Umbilical cord (tissue), 2 donors: ENCODE data around the genes PAGE4, BMP15, GSPT2, MAGED1, MAGED4B and XAGE5.

GRCh38 chrX:48900980-48901513, 3.3 kb downstream of the PQBP1 start:
- RAMPAGE, long total RNA: no peak

- RAMPAGE, long total RNA: no peak
Observed at GRCh38 chrX:48925810-48926099, 6.9 kb upstream of the PIM2 start.

DNA sequence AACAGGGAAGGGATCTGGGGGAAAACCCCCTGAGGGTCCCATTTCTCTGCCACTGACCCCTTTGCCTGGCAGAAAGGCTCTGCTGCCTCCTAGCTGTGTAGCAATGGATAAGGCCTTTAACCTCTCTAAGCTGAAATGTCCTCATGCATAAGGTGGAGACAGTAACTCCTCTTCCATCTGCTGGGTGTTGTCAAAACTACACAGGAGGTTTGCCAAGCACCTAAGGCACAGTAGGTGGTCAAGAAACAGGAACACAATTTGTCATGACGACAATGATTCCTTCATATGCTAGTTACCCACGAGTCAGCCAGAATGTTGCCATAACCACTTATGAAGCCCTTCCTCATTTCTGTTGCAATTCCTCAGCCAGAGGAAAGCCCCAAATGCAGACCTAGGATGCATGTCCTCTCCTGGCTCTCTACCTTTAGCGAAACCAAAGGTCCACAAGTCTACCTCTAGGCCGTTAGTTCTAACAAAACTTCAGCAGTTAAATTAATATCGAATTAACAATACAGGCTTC, 18.8 kb upstream of the PIM2 start:
- RAMPAGE, long total RNA: no peak

GRCh38 chrX:48958283-48958827, 948 bp upstream of the OTUD5 start:
- RAMPAGE, long total RNA: no peak

- RAMPAGE, long total RNA: no peak
Observed at GRCh38 chrX:49028463-49028974, 14.6 kb downstream of the TFE3 start.

DNA sequence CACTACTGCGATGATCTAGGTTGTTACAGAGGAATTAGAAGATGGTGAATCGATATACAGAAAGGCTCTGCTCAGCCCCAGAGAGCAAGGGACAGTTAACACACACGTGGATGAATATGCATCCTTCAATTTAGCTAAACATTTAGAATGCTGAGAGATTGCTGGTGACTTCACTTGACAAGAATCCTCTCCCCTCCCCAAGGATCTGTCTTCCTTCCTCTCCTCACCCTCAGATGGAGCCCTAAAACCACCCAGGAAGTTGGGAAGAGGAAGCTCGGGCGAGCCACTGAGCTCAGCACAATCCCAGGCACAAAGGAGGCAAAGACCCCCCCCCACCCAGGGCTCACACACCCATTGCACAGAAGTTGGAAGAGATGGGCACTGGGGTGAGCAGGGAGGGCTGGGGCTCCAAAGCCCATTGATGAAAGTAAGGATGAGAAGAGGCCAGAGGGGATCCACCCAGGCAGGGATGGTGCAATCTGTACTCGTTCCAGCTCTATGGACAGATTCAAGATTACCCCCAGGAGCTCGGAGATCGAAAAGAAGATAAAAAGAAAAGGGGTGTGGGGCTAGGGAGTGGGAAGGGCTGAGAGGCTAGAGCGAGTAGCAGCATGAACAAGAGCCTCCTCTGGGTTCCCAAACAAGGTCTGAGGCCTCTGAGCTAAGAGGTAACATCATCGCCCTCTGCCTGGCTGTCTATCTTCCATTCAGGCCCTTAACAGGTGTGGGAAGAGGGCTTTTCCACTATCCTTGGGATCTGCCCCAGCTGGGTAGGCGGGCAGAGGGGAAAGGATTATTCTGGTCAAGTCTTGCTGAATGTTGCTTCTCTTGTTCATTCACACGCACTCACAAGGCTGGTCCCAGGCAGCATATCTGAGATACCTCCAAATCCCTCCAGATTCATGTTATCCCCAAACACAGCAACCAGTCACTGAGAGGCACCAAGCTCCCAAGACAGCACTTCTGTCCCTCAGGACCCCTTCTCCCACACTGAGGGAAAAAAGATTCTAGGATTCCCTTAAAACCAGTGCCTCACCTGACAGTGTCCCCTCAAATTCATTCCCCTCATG, 1.1 kb downstream of the TFE3 start:
- RAMPAGE, long total RNA: no peak

DNA sequence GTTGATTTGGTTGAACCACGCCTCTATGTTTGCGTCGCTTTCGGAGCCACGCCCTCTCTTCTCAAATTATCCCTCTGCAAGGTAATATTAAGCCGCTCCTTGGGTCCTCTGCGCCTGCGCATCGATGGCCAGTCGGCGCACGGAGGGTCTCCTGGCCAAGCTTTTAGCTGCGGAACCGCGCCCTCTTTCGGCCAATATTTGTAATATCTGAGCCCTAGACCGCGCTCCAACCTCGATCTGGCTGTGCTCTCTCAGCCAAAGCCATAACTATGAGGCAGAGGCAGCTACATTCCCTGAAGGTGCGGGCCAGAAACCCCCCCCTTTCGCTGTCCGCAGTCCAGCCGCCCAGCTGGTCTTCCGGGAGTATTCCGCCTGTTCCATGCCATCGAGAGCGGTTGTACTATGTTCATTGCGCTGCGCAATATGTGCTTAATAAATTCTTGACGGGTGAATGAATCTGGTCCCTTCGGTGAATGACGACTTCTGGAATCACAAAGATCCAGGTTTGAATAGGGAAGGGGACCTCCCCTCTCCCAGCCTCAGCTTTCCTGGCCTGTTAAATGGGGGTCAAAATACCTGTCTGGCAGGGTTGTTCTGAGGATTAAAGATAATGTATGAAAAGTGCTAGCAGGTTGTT, 670 bp upstream of the TFE3 start:
- RAMPAGE, long total RNA: no peak

GRCh38 chrX:49178171-49178608, 6.5 kb downstream of the PLP2 start:
- RAMPAGE, long total RNA: no peak

DNA sequence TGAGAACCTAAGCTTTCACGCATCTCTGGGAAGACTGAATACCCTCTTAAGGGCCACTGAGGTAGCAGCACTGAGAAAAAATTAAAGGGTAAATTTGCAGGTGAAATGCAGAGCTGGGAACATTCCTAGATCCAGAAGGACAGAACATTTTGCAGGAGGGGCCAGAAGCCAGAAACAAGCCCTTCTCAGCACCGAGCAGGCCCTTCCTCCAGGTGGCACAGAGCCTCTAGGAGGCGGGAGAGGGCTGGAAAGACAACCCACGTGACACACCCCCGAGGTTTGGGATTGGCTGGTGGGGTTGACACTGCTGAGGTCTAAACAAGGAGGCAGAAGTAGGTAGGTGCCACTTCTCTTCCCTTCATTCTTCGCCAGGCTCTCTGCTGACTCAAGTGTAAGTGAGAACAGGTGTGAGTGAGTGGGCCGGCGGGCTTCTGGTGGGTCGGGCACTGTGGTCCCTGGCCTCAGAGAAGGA, at the start of gene PAGE4:
Gene PAGE4, plus strand, starts transcription at position 343 of the 472 bp plus-strand sequence.
- RAMPAGE, long total RNA: no peak

- RAMPAGE, long total RNA: no peak
Observed at GRCh38 chrX:50634160-50634693, 163.6 kb upstream of the DGKK start.

- RAMPAGE, long total RNA: no peak
Observed at GRCh38 chrX:50910369-50910991, at the start of gene BMP15. Gene BMP15, plus strand, starts transcription at chrX:50910735.

- RAMPAGE, long total RNA: no peak
Observed at GRCh38 chrX:51325444-51325956, 7.1 kb upstream of the NUDT10 start.

- RAMPAGE, long total RNA: no peak
Observed at GRCh38 chrX:51743010-51744108, at the start of gene GSPT2. Gene GSPT2, plus strand, starts transcription at chrX:51743442.

DNA sequence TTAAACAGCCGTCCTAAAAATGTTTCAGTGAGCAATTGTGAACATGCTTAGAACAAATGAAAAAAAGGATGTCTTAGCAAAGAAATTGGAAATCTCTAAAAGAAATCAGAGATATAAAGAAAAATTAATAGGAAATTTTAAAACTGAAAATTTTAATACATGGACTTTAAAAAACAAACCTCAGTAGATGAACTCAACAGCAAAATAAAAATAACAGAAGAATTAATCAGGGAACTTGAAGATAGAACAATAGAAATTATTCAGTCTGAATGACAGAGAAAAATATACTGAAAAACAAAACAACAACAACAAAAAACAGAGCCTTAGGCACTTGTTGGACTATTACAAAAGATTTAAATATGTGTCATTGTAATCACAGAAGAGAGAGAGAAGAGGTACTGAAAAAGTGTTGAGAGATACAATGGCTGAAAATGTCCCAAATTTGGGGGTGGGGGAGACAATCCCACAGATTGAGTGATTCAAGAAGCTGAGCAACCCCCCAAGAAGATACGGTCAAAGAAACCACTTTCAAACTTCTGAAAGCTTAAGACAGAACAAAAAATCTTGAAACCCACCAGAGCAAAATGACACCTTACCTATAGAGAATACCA, 9.6 kb upstream of the MAGED1 start:
- RAMPAGE, long total RNA: no peak

DNA sequence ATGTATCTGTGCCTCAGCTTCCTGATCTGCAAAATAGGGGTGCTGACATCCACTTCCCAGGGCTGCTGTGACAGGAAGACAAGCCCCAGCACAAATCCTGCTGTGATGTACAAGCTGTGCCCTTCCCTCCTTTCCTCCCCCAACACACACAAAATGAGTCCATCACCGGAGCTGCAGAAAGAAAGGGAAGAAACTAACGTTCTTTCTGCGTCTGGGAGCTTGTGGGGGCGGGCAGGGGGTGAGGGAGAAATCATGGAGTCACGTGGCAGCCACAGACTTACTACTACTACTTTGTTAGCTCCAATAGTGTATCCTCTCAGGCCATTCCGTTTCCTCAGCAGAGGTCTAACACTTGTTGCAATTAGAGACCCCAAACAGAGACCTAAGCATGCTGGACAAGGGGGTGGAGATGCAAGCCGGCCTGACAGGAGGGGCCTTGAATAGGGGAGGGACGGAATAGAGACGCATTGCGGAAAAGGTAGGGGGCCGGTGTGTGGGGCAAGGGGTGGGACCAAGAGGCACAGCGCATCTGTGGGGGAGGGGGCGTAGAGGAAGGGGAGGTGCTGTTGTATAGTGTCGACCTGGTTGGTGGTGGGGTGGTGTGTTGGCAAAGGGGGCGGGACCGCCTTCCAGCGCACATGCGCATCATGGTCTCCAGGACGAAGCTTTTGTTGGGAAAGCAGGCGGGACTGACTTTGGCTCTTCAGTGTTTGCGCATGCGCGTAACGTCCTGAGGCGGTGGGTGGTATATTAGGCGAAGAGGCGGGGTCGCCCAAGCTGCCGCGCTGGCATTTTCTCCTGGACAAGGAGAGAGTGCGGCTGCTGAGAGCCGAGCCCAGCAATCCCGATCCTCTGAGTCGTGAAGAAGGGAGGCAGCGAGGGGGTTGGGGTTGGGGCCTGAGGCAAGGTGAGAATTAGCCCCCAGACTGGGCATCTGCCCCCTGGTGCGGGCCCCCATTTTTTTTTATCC, at the start of gene MAGED1:
Gene MAGED1, plus strand, starts transcription at position 775 of the 970 bp plus-strand sequence.
- RAMPAGE, long total RNA: start-site peak on the plus strand centred at position 807 of the sequence, 64 bp wide, 1,571 and 289 reads in 2 replicates

- RAMPAGE, long total RNA: no peak
Observed at GRCh38 chrX:51895043-51895491, 1.6 kb downstream of the MAGED1 start.

DNA sequence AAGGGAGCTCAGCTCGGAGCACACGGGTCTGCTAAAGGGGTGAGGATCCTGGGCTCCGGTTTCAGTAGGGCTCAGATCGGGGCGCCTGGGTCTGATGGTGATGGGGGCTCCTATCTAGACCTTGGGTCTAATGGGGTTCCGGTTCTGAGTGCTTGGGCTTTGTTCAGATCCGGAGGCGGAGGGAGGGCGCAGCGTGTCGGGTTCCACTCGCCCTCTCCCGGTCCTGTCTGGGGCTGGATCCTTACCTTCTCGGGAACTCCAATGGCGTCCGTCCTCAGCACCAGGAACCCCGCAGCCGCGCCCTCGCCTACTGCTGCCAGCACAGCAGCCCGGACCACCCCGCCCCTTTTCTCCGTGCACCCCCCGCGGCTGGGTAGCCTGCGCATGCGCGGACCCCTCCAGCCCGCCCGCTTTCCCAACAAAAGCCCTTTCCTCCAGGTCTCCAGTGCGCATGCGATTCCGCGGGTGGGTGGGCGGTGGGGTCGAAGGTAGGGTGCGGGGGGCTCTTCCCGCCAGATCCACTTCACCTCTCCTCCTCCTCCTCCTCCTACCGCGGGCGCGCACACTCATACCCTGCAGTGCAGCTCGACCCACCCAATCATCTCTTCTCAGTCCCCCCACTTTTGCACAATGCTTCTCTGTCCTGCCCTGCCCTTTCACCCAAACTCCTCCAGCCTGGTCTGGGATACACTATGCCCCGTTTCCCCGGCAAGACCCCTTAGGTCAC, at the start of gene MAGED4B:
Gene MAGED4B, minus strand, starts transcription at position 299 of the 727 bp plus-strand sequence.
- RAMPAGE, long total RNA: no peak

- RAMPAGE, long total RNA: no peak
Observed at GRCh38 chrX:52811226-52811422, at the start of gene XAGE5. Gene XAGE5, plus strand, starts transcription at chrX:52811287.

GRCh38 chrX:53145380-53146609, 51.9 kb downstream of the KANTR start:
- RAMPAGE, long total RNA: no peak

- RAMPAGE, long total RNA: no peak
Observed at GRCh38 chrX:53201401-53201666, 23.7 kb downstream of the KDM5C start.